Bronchial epithelial cell (primary cell): Measurements from ENCODE around the gene THBS2.

DNA sequence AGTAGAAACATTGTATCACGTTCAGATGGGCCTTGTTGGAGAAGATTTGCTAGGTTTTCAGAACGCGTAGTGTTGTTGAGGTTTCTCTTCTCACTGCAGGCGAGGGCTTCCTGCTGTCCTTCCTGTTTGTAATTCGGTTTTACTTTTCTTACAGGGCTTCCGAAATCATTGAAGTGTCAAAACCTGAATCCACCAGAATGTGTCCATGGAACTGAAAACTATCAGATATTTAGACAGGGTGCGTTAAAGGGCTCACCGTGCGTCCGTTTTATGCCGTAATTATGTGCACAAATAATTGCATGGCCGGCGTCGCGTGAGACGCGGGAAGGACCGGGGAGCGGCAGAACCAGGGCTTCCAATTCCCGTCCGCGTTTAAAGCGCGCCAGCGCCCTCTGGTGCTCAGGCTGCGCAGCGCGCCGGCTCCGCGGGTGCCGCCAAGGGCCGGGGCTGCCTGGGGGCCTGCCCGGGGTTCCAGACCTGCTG is 369.2 kb downstream of the THBS2 start:
- RRBS, 2 experiments = 1% methylated on average over 9 of the region's 34 CpGs

GRCh38 chr6:169156543-169156845 is 97.2 kb downstream of the THBS2 start:
- RRBS, 2 experiments = no CpG with 5 or more reads among the region's 6 CpGs

GRCh38 chr6:169224099-169224918 is 29.3 kb downstream of the THBS2 start:
- RRBS, 2 experiments = no CpG with 5 or more reads among the region's 19 CpGs

DNA sequence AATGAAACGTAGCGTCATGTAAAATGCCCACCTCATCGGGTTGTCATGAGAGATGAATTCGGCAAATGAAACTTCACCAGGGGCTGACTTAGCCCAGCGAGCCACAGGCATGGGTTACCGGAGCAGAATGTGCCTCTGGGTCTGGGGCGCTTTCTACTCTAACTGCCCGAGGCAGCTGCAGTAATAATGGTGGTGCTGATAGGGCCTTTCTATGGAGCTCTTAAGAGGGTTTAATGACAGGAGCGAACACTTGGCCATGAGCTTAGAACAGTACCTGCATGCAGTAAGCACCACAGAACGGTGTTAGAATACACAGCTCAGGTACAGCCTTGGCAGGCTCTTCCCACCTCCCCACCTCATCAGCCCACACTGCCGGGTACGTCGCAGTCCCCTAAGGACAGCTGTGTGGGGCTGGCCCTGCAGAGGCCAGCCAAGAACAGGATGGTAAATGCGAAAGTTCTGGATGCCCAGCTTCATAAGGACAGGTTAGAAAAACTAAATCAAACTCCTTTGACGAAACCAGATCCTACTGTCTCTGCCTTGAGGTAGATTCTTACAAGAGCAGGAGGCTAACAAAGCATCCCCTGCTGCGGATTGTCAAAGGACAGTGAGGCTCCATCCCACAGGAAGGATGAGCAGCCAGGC is 1.5 kb downstream of the THBS2 start:
- RRBS, 2 experiments = no CpG with 5 or more reads among the region's 16 CpGs

DNA sequence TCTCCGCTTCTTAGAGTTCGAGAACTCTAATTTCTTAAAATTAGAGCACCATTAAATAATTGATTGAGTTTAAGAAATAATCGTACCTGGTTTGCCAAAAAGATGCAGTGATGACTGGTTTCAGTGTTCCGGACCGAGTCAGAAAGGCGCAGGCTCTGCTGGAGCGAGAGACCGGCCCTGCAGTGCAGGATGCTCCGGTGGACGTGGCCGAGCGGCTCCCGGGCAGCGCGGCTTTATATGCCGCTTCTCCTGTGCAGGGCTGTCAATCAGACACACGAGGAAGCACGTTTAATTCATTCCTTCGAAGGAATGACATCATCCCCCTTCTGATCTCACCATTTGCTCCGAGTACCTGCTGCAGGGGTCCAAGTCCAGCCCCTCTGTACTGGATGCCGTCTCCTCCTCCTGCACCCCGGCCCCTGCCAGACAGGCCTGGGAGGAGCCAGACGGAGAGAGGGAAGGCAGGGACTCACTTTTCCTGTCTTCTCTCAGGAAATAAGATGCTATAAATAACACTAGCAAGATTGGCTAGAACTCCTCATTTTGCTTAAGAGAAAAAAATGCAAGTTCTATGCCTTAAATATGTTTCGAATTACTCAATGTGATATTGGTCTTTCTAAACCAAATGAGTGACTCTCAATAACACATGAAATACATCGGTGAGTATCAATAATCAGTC is at the start of gene THBS2:
TSS of gene THBS2 (minus strand) at position 209 of the 679 bp plus-strand sequence.
- RRBS, 2 experiments = 1 to 2% methylated on average over 3 to 5 of the region's 25 CpGs

DNA sequence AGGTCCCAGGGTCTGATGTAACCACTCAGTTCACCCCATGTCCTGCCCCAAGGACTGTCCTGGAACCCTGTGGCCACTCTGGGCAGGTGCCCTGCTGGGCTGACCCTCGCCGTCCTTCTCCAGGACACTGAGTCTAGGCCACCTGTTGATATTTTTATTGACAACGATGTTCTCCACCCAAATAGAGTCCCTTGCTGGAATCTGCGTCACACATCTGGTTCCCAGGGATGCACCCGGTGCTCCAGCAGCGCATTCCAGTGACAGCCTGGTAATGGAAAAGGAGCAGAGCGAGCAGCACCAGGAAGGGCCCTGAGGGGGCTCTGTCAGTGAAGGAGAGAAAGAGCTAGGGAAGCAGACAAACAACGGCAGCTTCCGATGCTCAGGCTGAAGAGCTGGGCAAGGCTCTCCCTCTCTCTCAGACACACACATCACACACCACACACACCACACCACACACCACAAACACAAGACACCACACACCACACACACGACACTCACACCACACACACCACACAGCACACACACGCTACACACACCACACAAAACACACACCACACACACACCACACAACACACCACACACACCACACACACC is 117.8 kb upstream of the THBS2 start:
- RRBS, 2 experiments = no CpG with 5 or more reads among the region's 11 CpGs

DNA sequence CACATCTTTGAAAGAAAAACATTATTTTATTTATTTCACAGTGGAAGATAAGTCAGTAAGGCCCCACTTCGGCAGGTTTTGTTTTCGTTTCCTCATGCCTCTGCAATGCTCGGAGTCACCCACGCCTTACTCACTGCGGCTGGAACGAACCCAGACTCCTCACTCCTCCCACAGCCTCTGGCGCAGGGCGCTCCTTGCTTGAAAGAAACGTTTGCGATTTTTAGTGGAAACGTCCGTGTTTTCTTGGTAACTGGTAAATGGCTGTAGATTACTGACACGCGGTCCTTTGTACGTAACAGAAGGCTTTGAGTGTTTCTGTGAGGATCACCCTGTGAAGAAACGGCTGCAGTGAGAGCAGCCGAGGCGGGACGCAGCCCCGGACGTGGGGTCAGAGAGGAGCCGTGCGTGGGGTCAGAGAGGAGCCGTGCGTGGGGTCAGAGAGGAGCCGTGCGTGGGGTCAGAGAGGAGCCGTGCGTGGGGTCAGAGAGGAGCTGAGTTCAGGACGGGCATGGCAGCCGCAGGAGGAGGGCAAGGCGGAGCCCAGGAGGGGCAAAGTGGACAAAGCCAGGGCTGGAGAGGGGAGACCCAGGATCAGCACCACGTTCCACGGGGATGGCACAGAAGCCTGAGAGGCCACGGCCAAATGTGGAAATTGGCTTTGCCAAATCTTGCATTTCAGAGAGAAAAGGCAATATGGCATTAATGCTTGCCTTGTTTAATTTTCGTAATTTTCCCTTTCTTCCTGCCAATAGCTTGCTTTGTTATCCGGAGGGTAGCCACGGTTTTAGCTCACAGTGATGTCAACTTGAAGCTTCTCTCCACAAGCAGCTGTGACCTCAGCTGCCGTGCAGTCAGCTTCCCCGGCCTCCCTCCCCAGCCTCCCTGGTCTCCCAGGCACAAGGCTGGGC is 198.7 kb upstream of the THBS2 start:
- RRBS, 2 experiments = 61 to 83% methylated on average over 4 of the region's 40 CpGs

- RRBS, 2 experiments = no CpG with 5 or more reads among the region's 3 CpGs
These were observed 81.5 kb downstream of the WDR27 start for GRCh38 chr6:169620380-169620647.

DNA sequence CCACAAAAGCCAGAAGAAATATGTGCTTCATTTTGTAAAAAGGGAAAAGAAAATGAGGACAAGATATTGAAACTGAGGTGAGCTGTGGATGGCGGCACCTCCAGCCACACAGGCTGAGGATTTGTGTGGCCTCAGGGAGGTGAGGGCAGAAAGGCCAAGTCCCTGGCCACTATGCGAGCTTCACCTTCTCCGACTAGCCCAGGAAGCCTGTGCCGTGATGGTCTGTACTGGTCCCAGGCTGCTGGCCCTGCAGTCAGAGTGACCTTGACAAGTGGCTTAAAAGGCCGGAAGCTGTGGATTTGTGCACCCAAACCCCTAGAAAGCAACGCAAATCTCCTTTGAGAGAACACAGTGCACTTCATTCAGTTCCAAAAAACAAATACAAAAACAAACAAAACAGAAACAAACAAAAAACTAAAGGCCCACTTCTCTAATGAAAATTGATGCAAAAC is 48.1 kb downstream of the WDR27 start:
- RRBS, 2 experiments = no CpG with 5 or more reads among the region's 6 CpGs

GRCh38 chr6:169709834-169710610 is 8.1 kb downstream of the C6orf120 start:
- RRBS, 2 experiments = no CpG with 5 or more reads among the region's 3 CpGs

DNA sequence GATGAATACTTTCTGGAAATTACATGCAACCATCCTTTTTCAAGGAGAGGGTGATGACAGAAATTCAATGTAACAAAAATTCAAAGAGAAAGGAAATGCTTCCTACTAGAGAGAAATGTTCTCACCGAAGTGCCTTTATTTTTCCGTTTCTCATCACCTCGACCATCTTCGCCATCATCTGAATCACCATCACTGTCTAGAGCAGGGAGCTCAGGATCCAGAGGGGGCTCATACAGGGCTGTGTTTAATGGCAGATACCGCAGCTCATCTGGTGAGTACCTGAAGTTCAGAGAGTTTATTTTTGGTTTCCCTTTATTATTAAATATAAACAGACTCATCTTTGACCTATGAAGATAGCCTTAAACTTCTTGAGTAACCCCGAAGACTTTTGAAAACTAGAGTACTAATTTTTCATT is 10.3 kb downstream of the C6orf120 start:
- RRBS, 2 experiments = no CpG with 5 or more reads among the region's 6 CpGs

DNA sequence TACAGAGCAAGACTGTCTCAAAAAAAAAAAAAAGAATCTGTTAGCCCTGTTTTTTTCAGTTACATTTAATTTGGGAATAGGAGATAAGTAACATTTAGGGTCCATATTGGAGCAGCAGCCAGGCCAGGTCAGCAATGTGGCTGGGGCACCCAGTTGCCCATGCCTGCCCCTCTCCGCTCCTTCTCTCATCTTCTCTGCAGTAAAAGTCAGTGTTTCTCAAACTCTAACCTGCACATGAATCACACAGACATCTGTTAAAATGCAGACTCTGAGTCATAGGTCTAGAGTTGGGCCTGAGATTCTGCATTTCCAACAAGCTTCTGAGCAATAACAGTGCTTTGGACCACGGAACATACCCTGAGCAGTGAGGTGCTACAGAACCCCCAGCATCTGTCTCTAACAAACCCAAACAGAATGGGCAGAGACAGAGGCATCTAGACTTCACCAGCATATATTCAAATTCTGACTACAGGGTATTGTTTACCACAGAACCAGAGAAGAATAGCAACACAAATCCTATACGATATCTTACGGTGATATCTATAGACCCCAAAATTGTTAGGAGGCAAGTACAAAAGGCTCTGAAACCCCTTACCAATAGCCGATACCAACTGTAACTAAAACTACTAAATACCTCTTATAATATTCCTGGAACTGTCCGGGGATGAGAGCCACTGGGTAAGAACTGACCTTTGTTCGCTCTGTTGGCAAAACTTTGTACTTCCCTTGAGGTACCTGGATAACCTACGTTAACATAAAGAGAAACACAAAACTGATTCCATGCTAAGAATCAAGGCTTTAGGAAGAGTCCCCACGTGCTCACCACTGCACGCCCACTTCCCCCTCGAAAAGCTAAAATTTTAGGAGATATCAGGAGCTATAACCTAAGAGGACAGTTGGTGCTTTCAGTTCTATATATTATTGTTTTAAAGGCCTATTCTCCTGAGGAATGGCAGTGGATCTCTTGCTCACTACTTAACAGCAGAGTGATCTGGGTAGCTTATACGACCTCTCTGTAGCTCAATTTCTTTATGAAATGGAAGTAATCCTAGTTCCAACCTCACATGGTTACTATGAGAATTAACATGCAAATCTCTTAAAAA is 9.8 kb downstream of the PHF10 start:
- RRBS, 2 experiments = no CpG with 5 or more reads among the region's 12 CpGs

- RRBS, 2 experiments = no CpG with 5 or more reads among the region's 2 CpGs
These were observed 3.5 kb downstream of the PHF10 start for GRCh38 chr6:169720761-169721259.

DNA sequence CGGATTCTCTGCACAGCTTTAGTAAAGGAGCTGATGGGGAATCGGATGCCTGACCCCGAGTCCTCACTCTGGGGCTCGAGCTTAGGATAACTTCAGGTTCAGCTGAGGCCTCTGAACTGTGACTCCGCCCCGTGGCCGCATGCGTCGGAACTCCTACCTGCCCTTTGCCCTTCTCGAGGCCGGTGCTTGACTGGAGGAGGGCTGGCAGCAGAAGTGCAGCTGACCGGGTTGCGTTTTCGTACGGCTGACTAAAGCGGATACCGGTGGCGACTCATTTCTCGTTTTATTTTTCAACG is 38.4 kb downstream of the ERMARD start:
- RRBS, 2 experiments = 3 to 20% methylated on average over 1 to 6 of the region's 20 CpGs

- RRBS, 2 experiments = no CpG with 5 or more reads among the region's 21 CpGs
These were observed 80.3 kb downstream of the ERMARD start for GRCh38 chr6:169831615-169832135.

DNA sequence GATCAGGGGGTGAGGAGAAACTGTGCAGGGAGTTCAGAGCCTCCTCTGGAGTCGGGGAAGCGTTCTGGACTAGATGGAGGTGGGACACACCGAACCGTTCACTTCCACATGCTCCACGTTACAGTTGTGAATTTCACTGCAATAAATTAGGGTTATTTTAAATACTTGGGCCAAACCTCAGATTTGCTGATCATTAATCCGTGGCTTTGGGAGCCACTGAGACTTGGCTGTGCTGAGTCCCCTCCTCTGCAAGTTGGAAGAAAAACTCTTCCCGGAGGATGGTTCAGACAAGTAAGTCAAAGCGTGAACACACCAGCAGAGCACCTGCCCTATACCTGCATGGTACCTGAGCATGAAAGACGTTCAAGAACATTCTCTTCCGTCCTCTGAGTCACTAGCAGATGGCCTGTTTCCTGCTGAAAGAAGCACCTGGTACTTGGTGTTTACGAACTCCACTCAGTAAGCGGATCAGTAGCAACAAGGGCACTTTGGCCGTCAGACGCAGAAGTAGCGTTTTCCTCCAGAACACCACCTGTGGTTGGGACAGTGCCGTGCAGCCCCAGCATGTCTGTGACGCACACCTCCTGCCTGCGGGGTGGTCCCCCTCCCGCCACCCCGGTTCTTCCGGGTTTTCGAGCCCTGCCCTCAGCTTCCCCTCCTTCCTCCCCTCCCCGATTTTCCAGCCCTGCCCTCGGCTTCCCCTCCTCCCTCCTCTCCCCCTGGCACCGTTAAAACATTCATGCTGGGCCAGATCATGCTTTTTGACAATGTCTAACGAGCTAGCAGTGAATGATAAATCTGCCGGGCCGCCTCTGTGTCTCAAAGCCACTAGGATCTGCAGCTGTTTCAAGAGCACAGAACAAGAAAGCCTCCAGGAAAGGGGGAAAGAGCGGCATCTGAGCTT is 207.6 kb downstream of the ERMARD start:
- RRBS, 2 experiments = no CpG with 5 or more reads among the region's 29 CpGs

- RRBS, 2 experiments = no CpG with 5 or more reads among the region's 16 CpGs
These were observed 244.1 kb downstream of the DLL1 start for GRCh38 chr6:170046724-170047311.

GRCh38 chr6:170085769-170086218 is 205.1 kb downstream of the DLL1 start:
- RRBS, 2 experiments = no CpG with 5 or more reads among the region's 14 CpGs

- RRBS, 2 experiments = no CpG with 5 or more reads among the region's 27 CpGs
These were observed 123.3 kb downstream of the DLL1 start for GRCh38 chr6:170167465-170168127.

GRCh38 chr6:170247084-170247549 is 43.8 kb downstream of the DLL1 start:
- RRBS, 2 experiments = 29 to 78% methylated on average over 2 to 3 of the region's 20 CpGs